H7 (cell line): ENCODE results near the gene SUMO2.

DNA sequence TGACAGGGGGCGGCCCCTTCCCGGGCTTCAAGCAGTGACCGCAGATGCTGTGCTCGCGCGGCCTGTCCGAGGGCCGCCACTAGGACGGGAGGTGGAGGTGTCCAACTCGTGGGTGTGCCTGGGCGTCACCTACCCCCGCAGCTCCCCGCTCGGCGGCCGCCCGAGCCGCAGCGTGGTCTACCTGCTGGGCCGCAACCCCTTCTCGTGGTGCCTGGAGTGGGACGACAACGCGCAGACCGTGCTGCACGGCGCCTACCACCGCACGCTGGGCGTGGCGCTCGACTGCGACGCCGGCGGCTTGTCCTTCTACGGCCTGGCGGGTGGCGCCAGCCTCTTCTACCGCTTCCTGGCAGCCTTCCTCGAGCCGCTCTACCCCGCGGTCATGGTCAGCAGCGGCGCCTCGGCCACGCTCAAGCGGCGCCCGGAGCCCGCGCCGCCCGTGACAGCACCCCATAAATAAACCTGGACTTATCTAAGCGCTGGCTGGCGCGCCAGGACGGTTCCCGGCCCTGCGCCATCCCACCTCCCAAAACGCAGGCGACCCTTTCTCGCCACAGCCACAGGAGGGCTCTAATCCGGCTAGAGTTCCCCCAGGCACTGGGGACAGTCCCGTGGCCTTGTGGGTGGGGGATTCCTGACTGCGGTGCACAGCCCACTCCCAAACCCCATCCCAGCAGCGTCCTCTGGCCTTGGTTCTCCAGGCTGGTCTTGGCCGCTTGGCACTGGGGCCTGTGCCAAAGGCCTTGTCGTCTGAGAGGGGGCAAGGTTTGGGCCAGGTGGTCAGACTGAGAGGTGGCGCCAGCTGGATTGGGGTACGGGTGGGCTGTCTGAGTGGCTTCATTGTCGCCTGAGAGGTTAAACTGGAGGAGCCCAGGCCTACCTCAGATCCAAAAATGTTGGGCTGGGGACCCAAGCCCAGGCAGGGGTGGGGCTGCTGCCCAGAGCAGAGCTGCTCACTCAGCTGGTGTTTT lies 10.2 kb upstream of the SLC16A5 start:
- RAMPAGE, long total RNA = no peak

DNA sequence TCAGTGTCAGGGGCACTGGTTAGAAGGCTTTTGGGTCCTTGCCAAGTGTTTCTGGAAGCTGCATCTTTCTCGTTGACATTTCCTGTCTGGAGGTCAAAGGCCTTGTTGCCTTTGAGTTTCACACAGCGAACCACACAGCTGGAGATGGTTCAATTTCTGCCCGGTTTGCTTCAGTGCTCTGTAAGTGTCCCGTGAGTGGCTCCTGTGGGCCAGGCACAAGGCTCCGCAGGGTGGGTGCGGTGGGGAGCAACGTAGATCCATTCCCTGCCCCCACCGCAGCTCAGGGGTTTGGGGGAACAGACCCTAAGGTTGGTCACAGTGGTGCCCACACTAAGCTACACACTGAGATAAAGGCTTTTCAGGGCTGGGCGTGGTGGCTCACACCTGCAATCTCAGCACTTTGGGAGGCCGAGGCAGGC lies 3.5 kb upstream of the SLC16A5 start:
- RAMPAGE, long total RNA = no peak

- RAMPAGE, long total RNA = start-site peak on the minus strand at chr17:75182902-75182977, 6,843 reads
These were observed at the start of gene SUMO2 for GRCh38 chr17:75182783-75183331. SUMO2 (minus strand) TSS chr17:75182959.

DNA sequence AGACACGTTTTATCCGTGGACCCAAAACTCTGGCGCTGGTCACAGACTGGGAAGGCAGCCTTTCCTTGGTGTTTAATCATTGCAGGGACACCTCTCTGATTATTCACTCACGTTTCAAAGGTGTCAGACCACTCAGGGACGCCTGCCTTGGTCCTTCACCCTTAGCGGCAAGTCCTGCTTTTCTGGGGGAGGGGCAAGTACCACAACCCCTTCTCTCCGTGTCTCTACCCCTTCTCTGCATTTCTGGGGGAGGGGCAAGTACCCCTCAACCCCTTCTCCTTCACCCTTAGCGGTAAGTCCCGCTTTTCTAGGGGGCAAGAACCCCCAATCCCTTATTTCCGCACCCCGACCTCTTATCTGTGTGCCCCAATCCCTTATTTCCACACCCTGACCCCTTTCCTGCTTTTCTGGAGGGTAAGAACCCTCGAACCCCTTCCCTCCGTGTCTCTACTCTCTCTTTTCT lies 8.0 kb downstream of the GGA3 start:
- RAMPAGE, long total RNA = no peak

- RAMPAGE, long total RNA = no peak
These were observed 51.0 kb downstream of the GRB2 start for GRCh38 chr17:75354414-75354981.

GRCh38 chr17:75374561-75375512 lies 30.6 kb downstream of the GRB2 start:
- RAMPAGE, long total RNA = no peak

- RAMPAGE, long total RNA = no peak
These were observed 1.4 kb downstream of the MYO15B start for GRCh38 chr17:75588719-75589730.

- RAMPAGE, long total RNA = no peak
These were observed 6.8 kb upstream of the SMIM5 start for GRCh38 chr17:75626291-75627013.

- RAMPAGE, long total RNA = no peak
These were observed 3.1 kb downstream of the SMIM5 start for GRCh38 chr17:75636222-75636824.

- RAMPAGE, long total RNA = no peak
These were observed 22.5 kb upstream of the ITGB4 start for GRCh38 chr17:75698750-75699149.

GRCh38 chr17:75706106-75706942 lies 14.9 kb upstream of the ITGB4 start:
- RAMPAGE, long total RNA = no peak

DNA sequence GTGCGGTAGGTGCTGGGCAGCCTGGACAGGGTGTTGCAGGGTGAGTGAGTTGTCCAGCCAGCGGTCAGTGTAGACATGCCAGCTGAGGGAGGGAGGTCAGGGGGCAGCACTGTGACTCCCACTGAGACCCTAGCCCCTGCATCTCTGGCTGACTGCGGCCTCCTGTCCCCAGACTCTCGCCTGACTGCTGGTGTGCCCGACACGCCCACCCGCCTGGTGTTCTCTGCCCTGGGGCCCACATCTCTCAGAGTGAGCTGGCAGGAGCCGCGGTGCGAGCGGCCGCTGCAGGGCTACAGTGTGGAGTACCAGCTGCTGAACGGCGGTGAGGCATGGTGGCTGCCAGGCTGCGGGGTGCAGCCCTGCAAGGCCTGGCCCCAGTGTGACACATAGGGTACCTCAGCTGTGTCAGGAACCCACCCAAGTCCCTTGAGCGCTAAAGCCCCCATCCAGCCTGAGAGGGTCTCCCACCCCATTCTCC lies 9.4 kb downstream of the GALK1 start:
- RAMPAGE, long total RNA = no peak

GRCh38 chr17:75836546-75836920 lies 7.7 kb downstream of the UNC13D start:
- RAMPAGE, long total RNA = no peak

GRCh38 chr17:75845795-75846571 lies 1.8 kb upstream of the UNC13D start:
- RAMPAGE, long total RNA = no peak

DNA sequence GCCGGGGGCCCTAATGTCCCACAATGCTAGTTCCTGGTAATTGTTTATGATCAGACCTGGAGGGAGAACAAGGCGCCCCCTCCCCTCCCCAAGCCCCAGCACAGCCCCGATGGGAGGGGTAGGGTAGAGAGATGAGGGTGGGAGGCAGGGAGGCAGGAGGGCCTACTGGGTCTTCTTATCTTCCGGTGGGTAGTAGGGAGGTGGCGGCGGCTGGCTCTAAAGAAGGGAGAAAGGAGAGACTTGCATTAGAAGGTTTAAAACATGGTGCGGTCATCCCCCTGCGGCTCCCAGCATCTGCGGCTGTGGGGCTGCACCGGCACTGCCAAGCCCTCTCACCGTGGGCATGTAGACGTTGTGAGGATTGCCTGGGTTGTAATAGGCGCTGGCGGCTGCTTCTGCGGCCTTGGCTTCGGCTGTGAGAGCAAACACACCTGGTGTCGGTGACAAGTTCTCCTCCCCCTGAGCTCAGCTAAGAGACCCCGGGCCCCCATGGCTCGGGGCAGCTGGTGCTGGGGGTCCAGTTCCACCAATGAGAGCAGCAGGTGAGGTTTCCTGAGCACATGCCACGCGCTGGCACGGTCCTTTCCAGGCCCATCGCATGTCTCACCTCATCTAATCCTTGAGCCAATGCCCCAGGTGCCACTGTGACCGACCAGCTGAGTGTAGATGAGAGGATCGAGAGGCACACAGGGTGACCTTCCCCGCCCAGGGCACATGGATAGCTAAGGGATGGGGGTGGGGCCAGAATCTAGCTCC lies 2.5 kb upstream of the UNC13D start:
- RAMPAGE, long total RNA = no peak

DNA sequence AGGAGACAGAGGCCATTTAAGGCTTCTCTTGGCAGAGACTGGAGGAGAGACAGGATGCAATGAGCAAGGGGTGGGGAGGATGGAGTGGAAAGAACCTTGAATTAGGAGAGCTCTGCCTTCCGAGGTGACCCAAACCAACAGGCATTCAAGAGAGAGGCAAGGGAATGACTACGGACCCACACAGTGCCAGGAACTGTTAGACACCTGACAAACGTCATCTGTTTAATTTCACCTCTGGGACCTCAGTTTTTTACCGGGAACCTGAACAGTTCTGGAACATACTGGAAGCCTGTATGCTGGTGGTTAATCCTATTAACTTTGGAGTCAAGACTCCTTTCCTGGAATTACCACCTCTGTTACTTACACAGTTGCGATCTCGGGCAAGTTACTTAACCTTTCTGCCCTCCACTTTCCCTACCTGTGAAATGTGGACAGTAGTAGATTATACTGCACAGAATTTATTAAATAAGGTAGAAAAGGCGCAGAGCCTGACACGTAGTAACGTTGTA lies 693 bp downstream of the WBP2 start:
- RAMPAGE, long total RNA = no peak

DNA sequence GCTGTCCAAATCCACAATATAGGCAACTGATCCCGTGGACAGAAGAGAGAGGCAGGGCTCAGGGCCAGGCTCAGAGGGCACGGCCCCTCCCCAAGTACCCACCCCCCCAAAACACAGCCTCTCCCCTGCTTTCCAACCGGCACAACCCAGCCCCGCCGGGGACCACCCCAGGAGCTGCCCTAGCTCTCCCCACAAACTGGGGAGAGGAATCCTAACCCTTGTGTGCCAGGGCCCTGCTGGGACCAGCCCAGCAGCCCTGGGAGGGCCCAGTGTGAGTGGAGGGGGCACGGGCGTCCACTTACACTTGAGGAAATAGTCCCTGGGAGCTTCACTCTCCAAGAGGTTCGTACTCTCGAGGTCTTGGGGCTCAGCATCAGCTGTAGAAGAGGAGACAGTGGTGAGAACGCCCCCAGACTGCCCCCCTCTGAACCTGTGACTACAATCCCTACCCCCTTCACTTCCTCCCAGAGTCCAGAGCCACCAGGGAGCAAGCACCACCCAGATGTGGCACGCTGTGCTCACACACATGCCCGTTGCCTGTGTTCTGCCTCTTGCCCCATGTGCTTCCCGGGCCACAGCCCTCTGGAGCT lies 3.2 kb downstream of the TRIM47 start:
- RAMPAGE, long total RNA = no peak

- RAMPAGE, long total RNA = no peak
These were observed 561 bp upstream of the FBF1 start for GRCh38 chr17:75941452-75941754.

DNA sequence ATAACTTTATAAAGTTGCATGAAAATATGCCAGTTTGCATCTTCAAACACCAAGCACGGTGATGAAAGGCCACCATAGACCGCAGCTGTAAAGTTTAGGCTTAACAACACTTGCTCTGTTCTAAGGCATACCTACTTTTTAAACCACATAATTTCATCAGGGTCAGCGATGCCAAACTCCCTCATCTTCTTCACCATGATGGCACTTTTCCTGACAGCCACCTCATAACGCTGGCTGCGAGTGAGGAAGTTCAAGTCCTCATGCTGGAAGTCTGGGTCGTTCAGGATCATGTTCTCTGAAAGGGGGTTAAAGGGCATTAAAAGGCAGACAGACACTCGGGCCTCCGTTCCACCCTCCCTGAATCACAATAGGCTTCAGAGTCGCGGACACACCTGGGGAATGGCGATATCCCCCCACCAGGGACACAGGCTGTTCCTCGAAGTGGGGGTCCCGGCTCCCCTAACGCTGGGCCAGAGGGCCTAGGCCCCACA lies 522 bp downstream of the ACOX1 start:
- RAMPAGE, long total RNA = no peak

GRCh38 chr17:75980128-75980596 lies 1.1 kb downstream of the TEN1 start:
- RAMPAGE, long total RNA = no peak